Aortic smooth muscle cell (primary cell): ENCODE results near the gene FAF2.

DNA sequence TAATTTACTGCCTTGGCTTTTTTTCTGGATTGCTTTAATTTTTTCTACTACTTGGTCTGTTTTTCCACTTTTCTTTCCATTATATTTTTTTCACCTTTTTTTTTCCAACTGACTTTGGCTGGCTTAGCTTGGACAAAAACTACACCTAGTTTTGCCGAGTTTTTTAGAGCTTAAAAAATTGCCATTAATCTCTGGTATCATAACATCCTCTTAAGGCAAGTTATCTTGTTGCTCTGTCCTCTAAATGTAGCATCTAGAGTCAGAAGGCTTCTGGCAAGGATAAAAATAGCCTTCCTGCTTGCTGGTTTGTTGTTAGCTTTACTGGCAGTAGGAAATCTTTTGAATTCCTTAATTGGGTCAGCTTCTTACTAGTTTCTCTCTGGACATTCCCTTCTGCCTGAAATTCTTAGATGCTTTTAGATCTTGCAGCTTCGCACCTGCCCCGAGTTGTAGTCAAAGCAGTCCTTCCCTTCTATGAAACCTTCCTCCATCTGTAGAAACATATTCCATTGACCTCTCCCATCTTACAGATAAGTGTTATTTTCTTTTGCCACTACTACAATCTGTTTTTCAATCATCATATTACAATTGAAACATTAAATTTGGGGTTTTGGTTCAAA, 35.6 kb downstream of the CPEB4 start:
- RRBS = no CpG with 5 or more reads among the region's 3 CpGs

DNA sequence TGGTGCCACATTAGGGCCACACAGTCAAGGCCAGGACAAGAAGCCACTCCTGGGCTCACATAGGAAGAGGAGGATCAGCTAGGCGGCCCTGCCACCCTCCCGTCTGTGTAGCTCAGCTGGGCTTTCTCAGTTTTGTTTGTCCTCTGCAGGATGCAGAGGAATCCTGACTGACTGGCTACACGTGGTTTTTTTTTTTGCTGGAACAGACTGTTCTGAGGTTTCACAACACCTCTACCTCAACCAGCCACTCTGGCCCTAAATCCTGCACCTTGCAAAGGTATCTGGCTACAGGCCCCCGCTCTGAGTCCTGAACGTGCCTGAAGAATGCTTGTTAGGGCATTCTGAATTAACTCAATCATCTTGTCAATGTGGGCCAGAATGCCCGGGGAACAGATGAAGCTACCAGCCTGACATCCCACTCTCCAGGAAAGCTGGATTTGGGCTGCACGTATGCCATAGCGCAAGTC, 88.2 kb upstream of the MSX2 start:
- RRBS = no CpG with 5 or more reads among the region's 8 CpGs

DNA sequence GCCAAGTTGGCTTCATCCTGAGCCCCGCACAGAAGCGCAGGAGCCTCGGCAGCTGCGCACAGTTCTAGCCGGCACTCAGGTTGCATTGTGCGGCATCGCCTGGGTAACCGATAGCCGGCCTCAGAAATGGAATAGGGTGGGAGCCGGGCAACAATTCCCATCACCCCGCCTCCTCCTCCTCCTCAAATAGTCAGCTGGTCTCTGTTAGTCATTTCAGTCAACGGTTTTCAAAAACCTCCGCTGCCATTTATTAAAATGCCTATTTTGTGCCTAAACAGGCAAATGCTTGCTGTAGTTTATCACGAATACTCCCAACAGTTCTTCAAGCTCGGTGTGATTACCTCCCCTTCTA, 15.8 kb upstream of the MSX2 start:
- RRBS = 30% methylated on average over 8 of the region's 15 CpGs

DNA sequence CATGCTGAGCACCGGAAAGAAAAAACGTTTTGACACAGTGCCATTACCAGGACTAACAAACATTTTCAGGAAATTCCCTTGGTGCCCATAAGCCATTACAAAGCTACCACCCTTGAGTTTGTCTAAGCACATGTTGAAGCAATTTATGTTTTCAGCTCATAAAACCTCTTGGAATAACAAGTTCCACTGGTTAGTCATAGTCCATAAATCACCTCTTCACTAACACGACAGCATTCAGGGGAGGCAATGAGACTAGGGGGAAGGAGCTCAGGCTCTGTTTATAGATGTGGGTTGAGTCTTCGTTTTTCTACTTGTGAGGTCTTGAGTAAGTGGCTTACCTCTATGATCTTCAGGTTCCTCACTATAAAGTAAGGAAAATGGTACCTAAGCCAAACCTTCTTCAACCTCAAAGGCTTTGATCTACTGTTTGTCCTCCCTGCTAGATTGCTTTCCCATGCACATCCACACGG, 65.5 kb downstream of the DRD1 start:
- RRBS = no CpG with 5 or more reads among the region's 5 CpGs

DNA sequence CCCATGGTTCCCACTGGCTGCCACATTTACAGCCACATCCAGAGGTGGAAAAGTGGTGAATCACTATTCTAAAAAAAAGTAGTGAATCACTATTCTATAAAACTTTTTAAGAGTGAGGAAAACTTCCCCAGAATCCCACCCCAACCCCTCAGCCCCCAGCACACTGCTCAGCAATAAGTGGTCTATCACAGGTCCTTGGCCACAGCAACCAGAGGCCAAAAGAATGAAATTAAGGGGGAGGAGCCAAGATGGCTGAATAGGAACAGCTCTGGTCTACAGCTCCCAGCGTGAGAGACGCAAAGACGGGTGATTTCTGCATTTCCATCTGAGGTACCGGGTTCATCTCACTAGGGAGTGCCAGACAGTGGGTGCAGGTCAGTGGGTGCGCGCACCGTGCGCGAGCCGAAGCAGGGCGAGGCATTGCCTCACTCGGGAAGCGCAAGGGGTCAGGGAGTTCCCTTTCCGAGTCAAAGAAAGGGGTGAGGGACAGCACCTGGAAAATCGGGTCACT, 46.4 kb downstream of the DRD1 start:
- RRBS = no CpG with 5 or more reads among the region's 15 CpGs

DNA sequence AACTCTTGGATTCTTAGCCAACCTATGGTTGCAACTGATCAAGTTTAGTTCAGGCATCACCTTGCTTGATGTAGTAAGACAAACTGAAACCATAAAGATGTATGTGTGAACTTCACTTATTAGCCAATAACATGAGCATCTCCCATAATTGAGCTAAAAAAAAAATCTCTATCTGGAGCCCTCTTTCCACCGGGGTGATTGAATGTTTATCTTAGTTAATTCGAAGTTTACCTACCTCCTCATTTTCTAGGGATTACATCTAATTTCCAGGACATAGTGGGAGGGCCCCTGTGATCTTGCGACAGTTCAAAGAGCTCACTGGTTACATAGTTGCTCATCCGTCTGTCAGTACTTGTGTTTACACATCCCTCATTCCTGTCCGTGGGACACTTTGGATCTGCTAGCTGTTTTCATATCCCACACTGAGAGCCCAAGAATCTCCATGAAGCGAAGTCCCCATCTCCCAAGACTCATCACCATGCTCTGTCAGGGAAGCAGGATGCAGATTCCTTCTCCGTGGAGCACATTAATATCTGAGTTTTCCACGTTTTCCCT, 10.4 kb upstream of the SFXN1 start:
- RRBS = no CpG with 5 or more reads among the region's 8 CpGs

- RRBS = no CpG with 5 or more reads among the region's 1 CpG
Observed at GRCh38 chr5:175475193-175475643, 3.1 kb upstream of the SFXN1 start.

DNA sequence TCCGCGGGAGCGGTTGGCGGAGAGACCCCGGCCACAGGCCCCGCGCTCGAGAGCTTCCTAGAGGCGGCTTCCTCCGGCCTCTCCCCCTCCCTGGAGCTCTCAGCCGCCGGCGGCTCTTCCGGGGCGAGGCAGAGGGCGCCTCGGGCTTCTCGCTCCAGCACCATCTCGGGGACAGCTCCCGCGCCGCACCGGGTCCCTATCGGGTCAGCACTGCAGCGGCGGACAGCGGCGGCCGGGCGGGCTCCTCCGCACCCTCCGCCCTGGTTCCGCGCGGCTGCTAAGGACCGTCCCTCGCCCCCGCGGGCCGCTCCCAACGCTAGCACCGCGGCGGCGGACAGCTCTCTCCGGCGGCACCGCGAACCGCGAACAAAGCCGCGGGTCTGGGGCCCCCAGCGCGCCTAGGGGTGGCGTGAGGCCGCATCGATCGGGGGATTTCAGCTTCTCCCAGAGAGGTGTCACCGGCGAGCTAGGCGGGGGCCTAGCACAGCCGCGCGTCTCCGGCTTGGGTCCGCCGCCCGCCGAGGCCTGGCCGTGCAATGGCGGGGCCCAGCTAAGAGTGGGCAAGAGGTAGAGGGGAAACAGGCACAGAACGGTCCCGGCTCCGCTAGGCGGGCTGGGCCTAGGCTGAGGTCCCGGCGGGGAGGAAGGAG, 74.4 kb upstream of the CPLX2 start:
- RRBS = 4% methylated on average over 60 of the region's 78 CpGs

GRCh38 chr5:176341755-176342192, 19.8 kb downstream of the KIAA1191 start:
- RRBS = no CpG with 5 or more reads among the region's 1 CpG

DNA sequence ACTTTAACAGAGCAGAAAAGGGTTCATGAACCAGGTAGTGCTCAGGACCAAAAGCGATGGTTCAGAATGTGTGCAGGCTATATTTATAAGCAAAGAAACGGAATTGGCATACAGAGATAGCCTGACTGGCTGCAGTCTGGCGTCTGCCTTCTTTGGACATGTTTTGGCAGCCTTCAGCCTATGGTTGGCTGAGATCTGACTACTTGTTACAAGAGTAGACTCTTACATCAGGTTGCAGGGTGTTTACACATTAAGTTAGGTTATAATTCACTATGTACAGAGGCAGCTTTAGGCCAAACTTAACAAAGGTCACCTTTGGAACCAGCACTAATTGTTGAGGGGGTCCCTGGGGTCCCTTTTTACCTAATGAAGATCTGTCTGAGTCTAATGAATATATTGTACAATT, 6.9 kb downstream of the NOP16 start:
- RRBS = no CpG with 5 or more reads among the region's 3 CpGs

DNA sequence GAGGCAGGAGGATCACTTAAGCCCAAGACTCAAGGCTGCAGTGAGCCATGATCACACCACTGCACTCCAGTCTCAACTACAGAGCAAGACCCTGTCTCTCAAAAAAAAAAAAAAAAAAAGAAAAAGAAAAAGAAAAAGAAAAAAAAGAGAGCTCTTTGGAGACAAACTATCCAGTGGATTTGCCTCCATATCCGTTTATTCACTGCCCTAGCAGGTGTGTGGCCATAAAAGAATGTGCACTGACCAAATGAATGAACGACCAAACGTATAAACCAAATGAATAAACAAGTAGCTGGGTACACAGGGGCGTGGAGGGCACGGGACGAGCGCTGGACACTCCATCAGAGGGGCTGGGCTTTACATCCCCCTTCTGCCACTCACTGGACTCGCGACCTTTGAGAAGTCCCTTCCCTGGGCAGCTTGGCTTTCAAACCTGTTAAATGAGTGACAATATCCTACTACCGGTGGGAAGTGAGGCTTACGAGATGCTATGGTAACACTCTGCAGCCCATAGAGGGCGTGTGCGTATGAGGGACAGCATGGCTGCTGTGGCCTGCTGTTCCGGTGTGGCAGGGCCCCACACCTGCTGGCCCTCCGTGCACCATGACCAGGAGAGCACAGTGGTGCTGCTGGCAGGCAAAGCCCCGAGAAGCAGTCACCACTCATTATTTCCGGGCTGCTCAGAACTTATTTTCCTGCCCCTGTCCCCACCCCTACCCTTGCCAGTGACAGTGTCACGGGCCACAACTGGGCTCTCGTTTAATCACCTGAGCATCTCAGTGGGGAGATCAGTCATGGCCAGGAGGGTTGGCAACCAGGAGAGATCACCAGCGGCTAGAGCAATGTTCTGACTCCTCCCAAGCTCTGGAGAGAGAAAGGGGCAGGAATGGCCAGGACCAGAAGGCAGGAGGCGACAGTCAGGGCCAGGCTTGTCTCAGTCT, 10.7 kb downstream of the CLTB start:
- RRBS = 61% methylated on average over 6 of the region's 21 CpGs

DNA sequence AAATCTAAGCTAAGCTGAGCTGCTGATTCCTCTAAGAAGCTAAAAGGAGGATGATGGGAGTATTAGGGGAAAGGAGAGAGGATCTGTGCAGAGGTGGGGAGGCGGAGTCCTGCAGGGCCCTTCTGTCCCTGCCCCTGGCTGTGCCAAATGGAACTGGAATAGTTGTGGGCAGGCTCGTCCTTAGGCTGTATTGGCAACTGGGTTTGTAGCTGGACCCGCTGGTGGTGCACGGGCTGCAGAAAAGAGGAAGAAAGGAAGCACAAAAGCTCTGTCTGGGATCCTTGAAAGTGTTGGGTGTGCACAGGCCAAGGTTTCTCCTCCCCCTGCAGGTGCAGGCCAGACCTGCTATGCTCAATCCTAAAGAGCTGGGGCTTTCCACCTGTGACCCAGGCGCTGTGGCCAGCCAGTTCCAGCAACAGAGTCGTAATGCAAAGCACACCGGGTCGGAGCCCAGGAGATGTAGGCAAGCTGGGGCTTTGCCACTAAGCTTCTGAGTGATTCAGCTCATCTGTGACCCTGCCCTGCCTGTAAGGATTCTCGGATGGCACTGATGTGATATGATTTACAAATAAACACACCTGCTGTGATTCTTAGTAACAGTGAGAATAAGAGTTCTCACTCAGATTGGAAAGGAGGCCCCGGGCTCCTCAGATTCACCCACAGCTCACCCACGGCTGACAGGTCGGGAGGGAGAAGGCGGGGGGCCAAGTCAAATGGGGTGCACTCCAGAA, 9.7 kb downstream of the CLTB start:
- RRBS = no CpG with 5 or more reads among the region's 13 CpGs

DNA sequence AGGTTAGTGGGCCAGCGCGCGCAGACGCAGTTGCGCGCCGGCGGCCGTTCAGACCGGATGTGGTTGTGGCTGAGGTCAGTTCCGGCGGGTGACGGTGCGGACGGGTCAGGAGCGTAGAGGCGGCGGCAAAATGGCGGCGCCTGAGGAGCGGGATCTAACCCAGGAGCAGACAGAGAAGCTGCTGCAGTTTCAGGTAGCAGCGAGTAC, at the start of gene FAF2:
Gene FAF2 (plus strand): TSS at position 108 of the 207 bp plus-strand sequence.
- RRBS = under 1% methylated on average over 7 of the region's 22 CpGs

GRCh38 chr5:176576187-176576412, 27.0 kb downstream of the CDHR2 start:
- RRBS = no CpG with 5 or more reads among the region's 9 CpGs

DNA sequence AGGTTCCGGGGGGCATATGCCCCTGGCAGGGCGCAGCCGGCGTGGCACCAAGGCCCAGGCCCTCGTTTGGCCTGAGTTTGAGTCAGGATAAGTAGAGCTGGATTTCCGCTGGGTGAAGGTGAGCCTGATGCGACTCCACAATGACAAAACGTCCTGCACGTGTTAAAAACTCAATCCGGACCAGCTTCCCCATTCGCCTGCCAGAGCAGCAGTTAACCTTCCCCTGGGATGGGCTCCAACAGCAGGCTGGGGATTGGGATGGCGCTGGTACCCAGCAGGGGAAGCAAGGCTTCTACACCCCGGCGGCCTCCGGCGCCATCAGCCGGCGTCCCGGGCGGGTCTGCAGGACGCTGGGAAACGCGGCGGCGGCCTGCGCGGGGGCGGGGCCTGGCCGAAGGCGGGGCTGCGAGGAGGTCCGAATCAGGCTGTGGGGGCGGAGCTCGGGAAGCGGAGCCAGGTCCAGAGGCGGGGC, 410 bp upstream of the TSPAN17 start:
- RRBS = 12% methylated on average over 2 of the region's 36 CpGs

- RRBS = 68% methylated on average over 2 of the region's 12 CpGs
Observed at GRCh38 chr5:176651984-176652600, 4.8 kb downstream of the TSPAN17 start.

DNA sequence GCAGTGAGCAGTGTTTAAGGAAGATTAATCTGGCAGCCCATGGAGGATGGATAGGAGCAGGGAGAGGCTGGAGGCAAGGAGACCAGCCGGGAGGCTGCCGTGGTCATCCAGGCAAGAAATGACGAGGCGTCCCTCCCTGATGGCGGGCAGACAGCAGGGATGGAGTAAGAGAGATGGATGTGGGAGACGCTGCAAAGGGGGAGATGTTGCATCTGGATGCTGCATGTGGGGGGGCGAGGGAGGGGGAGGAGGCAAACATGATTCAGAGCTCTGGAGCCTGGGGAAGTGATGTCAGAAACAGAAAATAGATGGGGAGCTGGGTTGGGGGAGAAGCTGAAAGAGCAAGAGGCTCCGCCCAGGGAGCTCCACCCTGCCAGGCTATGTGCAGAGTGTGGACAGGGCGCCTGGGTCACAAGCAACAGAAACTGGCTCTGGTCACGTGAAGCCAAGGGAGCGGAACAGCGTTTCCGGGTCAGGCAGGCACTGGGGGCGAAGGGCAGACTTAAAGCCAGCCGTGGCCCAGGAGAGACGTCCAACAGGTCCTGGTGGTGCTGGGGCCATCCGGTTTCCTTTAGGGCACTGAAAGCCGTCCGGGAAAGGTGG, 12.7 kb downstream of the UNC5A start:
- RRBS = 50% methylated on average over 4 of the region's 19 CpGs

GRCh38 chr5:177005498-177006187, 936 bp downstream of the UIMC1 start:
- RRBS = 1% methylated on average over 32 of the region's 48 CpGs

DNA sequence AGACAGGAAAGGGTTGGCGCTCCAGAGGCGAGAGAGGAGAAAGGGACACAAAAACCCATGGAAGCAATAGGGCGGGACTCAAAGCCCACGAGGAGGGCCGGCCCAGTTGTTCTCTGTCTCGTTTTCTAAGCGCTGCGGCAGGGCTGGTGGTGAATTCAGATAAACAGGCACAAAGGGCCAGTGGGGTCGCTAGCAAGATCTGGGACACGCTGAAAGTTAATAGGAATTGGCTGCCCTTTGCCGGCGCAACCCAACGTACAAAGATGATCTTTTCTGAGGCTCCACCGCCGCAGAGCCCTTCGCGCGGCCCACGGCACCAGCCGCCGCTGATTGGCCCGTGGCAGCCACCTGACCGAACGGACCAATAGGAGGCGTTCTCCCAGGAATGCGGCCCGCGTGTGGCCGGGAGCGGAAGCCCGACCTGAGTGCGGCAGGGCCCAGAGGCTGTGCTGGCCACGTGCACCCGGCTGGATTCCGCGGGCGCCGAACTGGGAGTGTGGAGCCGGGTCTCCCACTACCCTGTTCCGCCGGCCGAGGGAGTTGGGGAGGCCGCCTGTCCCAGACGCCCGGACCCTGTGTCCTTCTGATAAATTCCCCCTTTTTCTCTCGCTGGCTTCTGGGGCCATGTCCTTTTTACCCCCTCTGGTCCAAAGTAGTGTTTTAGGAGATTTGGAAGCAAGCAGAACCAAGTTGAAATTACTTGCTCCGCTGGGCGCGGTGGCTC, 16.8 kb upstream of the NSD1 start:
- RRBS = 18% methylated on average over 19 of the region's 49 CpGs

GRCh38 chr5:177144052-177144661, 10.6 kb downstream of the NSD1 start:
- RRBS = no CpG with 5 or more reads among the region's 3 CpGs